NALM6 (cell line): ENCODE measurements around a stretch of chr15.

DNA sequence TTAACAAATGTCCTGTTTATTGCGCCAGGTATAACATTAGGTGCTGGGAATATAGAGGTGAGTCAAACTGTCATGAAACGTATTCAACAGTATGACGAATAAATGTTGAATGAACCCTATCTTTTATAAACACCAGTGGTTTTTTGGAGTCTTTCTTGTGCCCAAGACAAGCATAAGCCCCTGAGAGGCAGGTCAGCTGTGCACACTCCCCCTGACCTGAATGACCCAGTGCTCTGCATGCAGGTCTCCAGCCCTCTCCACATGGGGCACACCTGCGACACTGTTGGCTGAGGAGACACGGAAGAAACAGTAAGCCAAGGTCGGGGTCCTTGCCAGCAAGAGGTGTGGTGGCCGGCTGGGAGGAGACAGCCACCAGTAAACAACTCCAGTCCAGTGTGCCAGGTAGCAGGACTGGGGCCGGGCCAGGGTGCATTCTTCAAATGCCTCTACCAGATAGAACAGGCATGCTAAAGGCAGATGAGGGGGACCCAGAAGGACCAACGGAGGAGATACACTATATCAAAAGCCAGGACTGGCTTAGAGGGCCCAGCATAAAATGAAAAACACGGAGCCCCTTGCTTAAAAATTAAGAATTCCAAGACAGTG is 27.4 kb downstream of the ANP32A start:
- PRO-cap = no peak

GRCh38 chr15:68807963-68808585 is 12.6 kb downstream of the ANP32A start:
- PRO-cap = no peak

DNA sequence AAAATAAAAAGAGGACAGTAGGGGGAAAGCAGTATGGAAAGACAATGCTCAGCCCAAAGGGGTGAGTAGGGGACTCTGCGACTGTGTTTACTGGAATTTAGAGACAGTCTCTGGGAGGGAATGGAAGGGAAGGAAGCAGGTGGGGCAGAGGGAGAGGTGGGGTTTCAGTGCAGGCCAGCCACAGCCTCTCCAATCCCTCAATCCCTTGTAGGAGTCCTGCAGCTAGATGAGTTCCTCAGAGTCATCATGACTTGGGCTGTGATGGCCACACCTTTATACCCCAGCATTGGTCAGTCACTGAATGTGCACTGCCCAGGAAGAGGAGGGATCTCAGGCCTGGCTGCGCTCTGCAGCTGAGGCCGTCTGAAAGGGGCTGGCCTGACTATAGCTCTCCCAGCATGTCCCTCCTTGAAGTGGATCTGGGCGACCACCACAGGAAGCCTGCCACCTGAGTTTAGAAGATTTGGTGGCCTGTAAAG is 67.3 kb upstream of the GLCE start:
- PRO-cap = no peak

- PRO-cap = no peak
Observed at GRCh38 chr15:69126032-69126468, 34.4 kb upstream of the GLCE start.

GRCh38 chr15:69255731-69256223 is 42.9 kb upstream of the PAQR5 start:
- PRO-cap = no peak

GRCh38 chr15:69317213-69318095 is 18.7 kb downstream of the PAQR5 start:
- PRO-cap = no peak

DNA sequence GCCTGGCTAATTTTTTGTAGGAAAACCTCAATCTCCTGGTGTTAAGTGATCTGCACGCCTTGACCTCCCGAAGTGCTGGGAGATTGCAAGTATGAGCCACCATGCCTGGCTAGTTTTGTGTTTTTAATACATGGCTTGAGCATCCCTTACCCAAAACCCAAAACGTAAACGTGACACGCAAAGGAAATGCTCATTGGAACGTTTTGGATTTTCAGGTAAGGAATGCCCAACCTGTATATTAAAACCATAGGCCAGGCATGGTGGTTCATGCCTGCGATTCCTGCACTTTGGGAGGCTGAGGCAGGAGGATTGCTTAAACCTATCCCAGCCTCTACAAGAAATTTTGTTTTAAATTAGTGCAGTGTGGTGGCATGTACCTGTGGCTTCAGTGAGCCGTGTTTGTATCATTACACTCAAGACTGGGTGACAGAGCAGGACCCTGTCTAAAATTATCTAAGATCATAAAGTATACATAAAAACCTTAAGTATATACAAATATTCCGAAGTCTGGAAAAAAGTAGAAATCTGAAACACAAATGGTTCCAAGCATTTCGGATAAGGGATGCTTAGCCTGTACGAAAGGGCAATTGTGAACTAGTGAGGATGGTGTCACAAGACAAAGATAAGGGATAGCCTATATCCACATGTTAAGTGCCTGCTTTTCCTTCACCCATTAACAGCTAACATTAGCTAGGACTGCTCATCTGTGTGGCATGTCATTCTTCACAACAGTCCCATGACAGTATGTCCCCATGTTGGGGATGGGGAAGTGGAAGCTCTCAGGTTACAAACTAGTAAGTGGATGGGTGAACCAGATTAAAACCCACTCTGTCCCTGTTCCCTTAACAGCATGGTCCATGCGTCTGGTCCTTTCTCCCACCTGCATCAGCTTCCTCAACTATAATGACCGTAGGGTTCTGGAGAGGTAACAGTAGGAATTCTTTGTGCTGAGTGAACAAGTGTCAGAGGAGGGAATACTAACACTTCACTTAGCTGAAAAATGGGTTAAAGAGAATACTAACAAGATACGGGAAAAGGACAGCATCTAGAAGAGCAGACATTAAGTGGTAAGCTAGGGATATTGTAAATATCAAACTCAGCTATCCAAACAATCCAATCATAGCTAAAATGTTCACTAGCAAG is 4.5 kb downstream of the RPLP1 start:
- PRO-cap = no peak

DNA sequence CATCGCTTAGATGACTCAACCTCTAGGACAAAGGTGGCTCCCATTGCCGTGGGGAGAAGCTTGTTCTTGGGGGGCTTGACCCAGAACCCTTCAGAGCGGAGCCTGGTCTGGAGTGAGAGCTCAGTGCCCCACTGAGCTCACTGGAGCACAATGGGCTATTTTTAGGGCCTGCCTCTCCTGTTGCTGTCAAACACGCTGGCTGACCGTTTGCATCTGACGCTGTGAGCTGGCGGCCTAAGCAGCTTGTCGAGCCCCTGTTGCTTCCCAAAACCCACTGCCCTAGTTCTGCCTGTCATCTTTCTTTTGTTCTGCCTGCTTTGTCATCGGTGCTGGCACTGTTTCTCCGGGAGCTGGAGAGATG is 47.2 kb downstream of the RPLP1 start:
- PRO-cap = no peak

DNA sequence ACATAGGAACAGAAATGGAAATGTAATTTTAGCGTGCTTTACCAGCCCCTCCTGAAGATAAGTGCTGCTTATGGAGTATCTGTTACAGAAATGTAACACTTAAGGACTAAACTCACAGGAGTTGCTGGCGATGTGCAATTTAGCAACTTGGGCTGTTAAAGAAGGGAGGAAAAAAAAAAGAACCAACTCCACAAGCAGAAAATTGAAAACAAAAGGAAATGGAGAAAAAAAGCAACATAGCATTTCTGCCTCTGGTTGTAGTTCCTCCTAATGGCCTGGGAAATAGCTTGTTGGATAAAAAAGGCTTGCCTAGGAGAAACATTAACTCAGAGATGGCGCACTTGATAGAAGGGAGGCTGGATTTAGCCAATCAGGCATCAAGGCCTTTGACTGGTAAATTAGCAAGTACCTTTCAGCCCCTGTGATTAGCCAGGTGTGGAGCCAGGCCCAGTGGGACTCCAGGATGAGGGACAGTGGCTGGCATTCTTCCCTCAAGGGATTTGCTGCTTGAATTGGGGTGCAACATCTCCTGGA is 84.3 kb downstream of the RPLP1 start:
- PRO-cap = no peak

DNA sequence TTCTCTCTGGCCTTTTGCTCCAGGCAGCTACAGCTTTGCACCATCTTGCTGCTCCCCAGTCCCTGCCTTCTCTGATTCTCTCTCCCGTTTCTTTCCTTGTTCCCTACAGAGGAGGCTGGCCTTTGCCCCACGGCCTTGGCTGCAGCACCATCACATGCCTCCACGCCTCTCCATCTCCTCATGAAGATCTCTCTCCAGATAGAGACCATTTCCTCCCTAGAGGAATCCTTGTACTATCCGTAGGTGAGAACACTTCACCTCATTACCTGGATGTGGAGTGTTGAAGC is 176.0 kb downstream of the RPLP1 start:
- PRO-cap = no peak

DNA sequence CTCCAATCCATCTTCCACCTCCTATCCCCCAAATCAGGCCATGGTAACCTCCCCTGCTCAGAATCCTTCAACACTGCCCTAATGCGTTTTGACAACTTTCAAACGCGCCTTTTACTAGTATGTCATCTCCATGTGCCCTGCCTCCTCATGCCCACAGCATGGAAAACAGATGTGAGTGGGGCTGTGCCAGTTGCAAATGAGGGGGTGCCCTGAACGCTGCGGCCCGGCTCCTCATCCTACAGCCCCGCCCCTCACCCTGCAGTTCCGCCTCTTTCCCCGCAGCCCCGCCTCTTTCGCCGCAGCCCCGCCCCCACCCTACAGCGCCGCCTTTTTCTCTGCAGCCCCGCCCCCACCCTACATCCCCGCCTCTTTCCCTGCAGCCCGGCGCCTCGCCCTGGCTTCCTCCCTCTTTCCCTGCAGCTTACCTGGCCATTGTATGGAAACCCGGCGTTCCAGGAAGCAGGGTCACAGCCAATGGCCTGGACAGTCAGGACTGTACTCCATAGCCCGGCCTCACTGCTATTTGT is 284.9 kb downstream of the TLE3 start:
- PRO-cap = no peak

DNA sequence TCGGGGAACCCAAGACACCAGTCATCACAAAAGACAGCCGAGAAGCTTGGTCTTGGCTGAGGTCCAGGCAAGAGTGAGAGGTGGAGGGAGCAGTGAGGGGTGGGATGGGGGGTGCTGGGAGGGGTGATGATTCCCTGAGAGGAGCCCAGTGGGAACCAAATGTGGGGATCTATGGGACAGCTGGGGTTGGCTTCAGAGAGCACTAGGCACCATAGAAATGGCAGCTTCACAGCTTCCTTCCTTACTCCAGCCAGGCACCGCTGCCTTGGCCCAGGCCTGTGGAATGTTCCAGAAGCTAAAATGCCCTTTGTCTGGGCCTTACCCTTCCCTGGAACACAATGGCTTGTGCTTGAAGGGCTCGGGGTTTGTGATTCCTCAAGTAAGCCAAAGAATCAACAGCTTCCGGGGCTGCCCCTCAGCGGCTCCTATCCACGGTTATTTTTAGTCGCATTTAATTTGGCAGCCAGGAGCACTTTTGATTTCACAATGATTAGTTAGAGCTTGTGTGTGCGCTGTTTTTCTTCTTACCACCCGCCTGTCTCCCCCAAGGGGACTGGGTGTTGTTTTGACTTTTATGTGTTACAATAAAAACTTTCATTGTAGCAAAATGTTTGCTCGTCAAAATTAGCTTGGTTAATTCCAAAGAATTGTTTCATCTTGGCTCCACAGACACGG is 74.0 kb downstream of the TLE3 start:
- PRO-cap = no peak

DNA sequence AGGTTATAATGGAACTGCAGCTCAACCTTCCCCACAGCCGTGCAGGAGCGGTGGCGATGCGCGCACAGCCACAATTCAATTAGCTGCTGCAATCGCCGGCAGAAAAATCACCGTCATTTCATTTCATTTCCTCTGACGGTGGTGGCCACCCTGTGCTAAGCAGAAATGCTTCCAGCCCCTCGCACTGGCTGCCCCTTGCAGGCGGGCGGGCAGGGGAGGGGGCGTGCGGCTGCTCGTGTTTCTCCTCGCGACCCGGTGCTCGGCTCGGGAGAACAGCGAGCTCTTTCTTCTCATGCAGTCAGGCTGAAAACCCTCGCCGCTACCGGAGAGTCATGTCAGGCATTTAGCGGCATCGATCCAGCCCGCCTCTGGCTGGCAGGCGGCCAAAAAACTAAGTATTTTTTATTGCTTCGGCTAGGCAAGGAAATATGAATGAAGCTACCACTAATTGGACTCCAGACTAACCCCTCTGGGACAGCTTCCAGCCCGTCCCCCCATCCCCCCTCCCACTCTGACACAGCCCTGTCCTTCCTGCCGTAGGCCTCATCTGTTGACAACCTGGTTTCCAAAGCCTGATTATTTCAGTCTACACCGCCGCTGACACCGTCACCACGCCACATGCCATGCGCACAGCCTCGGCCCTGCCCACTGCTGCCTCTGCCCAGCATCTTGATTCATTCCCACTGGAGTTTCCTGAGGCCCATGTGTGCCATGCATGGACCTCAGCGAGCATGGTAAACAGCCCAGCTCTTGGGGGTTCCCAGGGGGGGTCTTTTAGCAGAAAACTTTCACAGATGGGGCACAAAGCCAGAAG is 35.3 kb downstream of the TLE3 start:
- PRO-cap = no peak

- PRO-cap = no peak
Observed at GRCh38 chr15:70063908-70064569, 33.7 kb downstream of the TLE3 start.

DNA sequence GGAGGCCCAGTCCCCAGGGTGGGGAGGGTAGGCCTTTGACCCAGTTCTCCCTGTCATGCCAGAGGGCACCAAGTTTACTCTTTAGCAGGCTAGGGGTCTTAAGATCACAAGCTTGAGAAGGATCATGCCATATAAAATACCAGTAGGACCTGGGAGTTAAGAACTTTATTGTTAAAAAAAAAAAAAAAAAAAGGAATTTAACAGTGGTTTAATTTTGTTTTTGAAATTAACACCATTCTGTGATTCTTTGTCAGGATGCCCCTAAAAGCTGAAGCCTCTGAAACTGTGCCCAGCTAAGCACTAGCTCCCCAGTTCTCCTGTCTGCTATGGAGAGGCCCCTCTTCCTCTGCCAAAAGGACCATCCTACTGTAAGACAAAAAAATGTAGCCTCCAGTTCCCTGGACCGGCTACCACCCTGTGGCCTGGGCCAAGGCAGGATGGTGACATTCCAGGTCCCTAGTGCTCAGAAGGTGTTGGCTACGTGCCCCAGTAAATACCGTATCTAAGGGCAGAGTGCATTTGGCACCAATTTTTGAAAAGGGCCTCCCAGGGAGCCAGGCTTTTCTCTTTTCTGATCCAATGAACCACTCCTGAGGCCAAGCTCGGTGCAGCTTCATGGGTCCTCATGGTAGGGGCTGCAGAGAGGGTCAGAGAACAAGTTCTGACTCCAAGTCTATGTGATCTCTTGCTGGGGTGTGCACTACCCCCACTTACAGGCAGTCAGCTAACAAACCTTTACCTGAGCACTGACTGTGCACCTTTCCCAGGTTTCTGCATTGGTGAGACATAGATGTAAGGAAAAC is 32.8 kb downstream of the TLE3 start:
- PRO-cap = no peak

- PRO-cap = no peak
Observed at GRCh38 chr15:70079833-70080397, 17.8 kb downstream of the TLE3 start.

- PRO-cap = no peak
Observed at GRCh38 chr15:70092491-70093075, 5.1 kb downstream of the TLE3 start.

DNA sequence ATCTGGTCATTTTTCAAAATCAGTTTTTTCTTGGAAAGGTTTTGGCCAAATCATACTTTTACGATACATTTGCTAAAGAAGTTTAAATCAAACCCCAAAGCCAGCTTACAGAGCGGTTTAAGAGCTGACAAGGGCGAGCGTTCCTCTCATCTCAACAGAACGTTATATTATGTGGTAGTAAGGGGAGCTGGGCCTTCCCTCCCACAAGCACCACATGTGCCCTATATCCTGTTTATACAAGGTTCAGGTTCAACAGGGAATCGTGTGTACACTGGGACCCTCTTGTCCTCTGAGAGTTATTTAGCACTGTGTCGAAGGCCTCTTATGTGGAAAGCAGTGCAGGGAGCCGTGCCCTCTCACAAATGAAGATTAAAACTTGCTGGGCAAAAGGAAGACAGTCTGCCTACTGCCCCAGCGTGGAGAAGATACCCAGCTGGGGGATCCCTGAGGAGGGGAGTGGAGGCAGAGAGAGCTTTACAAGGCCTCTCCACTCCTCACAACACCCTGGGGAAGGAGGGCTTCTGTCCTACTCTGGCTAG is 3.0 kb downstream of the TLE3 start:
- PRO-cap = no peak

DNA sequence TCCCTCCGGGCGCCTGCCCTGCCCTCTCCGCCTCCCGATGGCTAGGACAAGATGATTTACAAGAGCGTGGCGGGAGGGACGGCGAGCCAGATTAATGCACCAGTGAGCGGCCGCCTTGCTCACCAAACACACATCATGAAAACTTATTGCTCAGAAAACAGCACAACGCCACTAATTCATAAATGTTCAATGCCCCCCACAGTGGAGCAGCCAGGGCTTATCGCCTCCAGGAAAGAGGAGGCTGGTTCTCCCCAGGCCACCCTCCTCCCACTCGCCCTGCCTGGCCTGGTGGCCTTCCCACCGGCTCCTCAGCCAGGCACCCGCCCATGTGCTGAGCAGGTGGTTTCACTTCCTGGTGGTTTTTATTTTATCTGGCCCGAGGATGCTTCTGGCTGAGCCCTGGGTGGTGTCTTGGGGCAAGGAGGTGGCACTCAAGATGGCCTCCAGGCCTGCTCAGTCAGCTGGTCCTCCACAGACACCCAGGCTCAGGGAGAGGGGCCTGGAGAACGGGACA is 285.0 kb downstream of the UACA start:
- PRO-cap = no peak

DNA sequence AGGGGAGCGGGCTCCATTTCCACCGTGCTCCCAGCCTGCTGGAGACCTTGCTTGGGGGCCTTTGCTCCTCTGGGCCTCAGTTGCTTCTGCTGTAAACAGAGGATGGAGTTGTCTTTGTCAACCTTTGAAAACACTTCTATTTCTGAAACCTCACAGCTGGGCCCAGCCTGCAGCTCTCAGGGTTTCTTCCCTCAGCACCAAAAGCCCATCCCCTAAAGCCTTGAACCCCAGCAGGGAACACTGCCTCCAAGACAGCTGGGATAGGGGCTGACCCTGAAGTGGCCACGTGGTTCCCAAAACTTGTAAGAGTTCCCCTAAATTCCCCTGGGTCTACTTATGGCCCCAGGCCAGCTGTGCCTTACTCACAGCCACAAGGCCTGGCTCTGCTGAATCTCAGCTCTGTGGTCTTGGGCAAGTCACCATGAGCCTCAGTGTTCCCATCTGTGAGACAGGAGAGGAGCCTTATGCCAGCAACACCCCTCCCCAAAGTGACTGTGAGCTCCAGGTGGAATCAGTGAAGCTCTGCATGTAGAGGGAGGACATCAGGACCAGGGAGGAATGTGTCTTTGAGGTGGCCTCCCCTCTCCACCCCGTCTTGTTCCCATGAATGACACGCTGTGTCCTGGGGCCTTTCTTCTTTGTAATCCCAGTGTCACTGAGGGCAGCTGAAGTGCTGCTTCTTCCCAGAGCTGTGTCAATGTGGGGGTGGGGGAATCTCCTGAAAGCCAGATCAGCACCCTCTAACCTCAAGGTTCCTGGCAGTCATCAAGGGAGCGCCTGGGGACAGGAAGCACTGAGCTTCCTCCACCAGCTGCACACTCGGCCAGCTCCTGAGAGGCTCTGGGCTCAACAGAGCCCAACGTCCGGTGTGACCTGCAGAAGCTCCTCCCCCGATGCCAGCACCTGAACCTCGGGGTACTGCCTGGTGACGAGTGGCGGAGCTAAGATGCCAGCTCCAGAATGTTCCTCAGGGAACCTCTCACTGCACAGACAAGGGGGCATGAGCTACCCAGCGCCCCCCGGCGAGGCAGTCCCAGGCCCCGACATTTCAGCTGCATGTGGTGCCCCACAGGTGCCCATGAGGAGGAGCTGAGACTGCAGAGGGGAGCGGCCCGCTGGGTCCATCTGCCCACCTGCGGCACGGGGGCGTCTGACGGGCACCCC is 258.9 kb downstream of the UACA start:
- PRO-cap = no peak